ENCODE data around the gene CRY1.

- PRO-cap: no peak
- RAMPAGE, long total RNA: no peak
- RRBS: no CpG with 5 or more reads among the region's 10 CpGs
Measured at GRCh38 chr12:106767616-106768610, 6.6 kb upstream of the RIC8B start.

- PRO-cap: bidirectional peak, plus-strand start at chr12:106774350, minus-strand start at chr12:106774111
- RAMPAGE, long total RNA: no peak
- RRBS: 1% methylated on average over 5 of the region's 25 CpGs
Measured at GRCh38 chr12:106773841-106774196, 663 bp upstream of the RIC8B start.

- PRO-cap: no peak
- RAMPAGE, long total RNA: no peak
- RRBS: no CpG with 5 or more reads among the region's 24 CpGs
Measured at GRCh38 chr12:106903401-106903927, 52.2 kb upstream of the TMEM263 start.

- PRO-cap: no peak
- RAMPAGE, long total RNA: no peak
Measured at GRCh38 chr12:107036666-107037236, 49.8 kb upstream of the MTERF2 start.

DNA sequence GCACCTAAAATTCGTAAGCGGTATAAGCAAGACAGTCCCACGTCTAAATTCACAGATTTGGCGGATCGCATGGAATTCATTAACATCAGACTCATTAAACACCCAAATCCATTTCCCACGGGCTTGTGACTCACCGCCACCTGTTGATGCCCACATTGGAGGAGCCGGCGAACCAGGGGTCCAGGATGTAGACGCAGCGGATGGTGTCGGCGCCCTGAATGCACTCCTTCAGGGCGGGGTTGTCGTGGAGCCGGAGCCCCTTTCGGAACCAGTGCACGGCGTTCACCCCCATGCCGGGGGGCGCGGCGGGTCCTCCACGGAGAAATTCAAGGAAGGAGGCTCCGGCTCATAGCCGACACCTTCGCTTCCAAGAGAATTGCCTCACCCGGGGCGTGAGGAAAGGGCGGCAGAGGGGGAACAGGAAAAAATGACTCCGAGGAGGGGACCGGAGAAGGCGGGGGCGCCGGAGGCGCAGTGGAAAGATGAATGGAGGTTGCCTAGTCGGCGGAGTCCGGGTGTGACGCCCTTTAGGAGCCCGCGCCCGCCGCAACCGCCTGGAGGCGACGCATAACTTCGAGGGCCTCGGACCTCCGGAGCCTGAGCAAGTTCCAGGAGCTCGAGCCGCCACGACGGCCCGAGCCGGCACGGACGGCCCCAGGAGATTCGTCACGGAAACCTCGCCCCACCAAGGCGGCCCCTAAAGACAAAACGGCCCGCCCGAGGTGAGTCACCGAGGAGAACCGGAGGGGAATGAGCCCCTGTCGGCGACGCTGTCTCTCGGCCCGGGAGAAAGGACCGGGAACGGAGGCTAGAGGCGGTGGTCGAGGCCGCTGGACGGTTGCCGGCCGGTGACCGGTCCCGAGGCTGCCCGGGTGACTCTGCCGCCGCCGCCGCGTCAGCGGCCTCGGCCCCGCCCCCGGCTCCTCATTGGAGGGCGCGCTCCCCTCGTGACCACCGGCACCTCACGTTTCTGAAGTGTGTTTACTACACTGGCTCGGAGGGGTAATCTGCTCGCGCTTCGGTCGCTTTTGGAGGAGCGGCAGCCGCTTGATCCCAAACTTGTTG, at the start of gene CRY1:
Gene CRY1, minus strand, starts transcription at position 880 of the 1,065 bp plus-strand sequence.
- PRO-cap: bidirectional peak, plus-strand start at position 973 of the sequence, minus-strand start at position 880 of the sequence
- RAMPAGE, long total RNA: no peak
- RRBS: 1% methylated on average over 71 of the region's 104 CpGs

DNA sequence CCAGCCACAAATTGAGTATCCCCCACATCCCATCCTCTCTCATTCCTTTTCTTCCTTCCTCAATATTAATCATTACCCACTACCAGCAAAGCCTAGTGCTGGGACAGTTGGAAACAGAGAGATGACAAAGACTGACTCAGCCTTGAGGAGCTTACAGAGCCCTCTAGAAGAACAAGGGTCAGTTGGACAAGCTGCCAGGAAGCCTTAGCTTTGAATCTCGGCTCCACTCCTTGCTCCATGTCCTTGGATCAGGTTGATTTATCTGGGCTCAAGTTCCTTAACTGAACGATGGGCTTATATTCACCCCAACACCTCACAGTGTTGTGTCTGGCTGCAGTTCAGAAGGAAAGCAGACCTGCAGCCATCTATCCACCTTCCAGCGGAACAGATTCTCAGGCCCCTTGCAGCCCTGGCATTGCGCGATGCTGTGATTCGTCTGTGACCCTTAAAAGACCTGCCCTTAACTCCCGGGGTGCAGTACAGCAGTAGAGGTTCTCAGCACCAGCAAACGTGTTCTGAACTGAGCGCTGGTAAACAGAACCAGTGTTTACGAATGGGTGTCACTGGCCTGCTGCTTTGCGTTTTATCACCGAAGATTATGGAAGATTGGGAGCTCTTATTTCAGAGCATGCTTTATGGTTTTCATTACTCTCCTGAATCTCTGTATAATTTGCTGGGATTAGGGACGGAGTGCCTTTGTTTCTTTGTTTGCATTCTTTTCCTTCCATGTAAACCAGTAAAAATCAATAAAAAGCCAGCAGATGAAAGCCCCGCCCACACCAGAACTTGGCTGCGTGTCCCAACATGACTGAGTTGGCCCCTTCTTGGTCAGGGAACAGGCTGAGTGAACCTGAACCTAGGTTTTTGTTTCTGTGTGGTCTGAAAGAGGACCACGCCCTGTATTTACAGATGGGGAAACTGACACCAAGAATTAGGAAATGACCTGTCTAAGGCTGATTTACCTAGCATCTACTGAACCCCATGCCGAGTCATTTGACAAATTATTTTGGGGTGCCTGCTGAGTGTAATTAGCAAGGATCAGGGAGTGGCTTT, 61.7 kb downstream of the ABTB3 start:
- PRO-cap: no peak
- RAMPAGE, long total RNA: no peak
- RRBS: no CpG with 5 or more reads among the region's 17 CpGs

DNA sequence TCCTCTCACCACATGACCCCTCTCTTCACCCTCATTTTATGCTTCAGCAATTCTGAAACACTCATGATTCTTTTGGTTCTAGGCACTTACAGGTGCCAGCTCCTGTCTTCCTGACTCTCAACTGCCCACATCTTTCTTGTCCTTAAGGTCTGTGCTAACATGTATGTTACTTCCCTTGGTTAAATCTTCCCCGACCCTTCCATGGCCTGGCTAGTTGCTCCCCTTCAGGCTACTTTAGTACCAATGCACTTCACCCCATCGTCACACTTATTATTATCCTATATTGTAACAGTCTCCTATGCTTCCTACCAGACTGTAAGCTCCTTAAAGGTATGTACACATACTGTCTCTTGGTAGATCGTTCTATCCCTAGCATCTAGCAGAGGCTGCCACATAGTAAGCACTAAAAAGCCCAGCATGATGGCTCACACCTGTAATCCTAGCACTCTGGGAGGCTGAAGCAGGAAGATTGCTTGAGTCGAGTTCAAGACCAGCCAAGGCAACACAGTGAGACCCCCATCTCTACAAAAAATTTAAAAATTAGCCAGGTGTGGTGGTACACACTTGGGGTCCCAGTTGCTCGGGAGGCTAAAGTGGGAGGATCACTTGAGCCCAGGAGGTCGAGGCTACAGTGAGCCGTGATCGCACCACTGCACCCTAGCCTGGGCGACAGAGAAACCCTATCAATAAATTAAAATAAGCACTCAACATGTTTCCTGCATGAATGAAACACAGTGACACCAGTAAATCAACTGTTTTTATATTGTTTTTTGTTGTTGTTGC, 10.9 kb downstream of the PRDM4 start:
- PRO-cap: no peak
- RAMPAGE, long total RNA: no peak
- RRBS: no CpG with 5 or more reads among the region's 9 CpGs

DNA sequence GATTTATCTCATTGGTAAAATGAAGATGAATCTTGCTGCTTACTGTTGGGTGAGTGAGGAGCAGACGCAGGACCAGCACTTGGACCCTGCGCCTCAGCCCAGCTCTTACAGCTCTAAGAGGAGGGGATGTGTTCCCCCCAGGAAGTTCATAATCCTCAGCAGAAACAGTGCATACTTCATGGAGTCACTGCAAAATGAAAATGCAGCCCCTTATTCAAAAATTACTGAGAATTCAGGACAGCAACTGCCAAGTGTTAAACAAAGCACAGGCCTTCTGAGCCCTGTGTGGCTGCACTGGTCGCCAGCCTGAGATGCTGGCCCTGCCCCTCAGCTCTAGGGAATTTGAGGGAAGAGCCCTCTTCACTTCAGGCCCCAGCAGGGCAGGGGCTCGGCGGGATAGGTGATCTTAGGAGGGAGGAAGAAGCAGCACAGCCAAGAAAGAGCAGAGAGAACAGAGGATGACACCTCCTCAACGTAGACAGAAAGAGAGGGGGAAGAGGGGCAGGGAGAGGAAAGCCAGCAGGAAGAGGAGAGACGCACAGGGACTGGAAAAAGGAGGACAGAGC, 23.1 kb downstream of the CMKLR1 start:
- PRO-cap: no peak
- RAMPAGE, long total RNA: no peak
- RRBS: no CpG with 5 or more reads among the region's 7 CpGs

DNA sequence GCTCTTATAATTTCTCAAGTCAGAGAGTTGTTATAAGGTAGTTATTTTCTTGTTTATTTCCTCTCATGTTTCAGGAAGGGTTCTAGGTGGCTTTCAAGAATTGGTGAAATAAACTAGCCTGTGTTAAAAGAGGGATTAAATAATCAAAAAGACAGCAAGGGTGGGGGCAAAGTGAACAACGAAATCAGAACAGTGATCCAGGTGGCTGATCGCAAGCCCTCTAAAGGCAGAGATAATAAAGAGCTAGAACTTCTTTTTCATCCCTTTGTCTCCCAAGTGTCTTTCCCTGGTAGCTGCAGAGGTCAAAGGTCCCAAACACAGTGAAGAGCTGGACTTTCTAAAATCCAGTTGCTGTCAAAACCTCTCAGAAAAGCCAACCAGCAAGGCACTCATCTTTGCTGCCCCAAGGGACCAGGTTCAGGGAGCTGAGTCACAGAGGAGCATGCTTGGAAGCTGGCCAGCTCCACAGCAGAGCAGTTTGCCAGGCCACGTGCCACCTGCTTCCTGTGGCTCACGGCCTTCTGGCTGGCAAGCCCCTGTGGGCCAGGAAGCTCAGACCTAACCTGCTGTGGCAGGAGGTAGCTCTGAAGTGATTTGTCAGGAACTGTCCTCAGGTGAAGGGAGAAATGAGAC, 3.4 kb downstream of the ISCU start:
- PRO-cap: no peak
- RAMPAGE, long total RNA: no peak
- RRBS: no CpG with 5 or more reads among the region's 4 CpGs

DNA sequence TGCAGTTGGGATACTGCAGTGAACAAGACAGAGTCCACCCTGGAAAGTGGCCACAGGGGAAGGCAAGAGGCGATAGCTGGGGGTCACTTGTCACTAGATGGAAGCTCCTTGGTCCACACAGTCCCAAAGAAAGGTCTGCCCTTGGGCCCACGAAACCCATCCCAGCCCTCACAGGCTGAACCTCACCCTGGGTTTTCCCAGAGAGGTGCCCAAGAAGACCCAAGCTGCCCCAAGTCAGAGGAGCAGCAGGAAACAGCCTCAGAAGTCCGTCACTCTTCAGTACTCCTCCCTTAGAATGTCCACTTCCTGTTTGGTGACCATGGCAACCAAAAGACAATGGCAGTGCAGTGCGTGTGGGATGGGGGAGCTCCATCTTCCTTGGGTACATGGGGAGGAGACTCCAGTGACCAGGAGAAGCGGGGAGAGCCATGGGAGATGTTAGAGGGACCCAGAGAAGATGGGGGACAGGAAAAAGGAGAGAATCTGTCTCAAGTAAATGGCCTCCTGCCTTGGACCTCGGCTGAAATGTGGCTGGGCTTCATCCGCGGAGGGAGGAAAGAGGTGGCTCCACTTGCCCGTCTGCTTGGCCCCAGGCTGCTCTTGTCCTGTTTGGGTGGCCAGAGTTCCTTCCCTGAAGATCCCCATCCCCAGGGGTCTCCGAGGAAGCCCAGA, 11.2 kb downstream of the SELPLG start:
- PRO-cap: no peak
- RAMPAGE, long total RNA: no peak
- RRBS: no CpG with 5 or more reads among the region's 10 CpGs

- PRO-cap: no peak
- RAMPAGE, long total RNA: no peak
- RRBS: no CpG with 5 or more reads among the region's 1 CpG
Measured at GRCh38 chr12:108695981-108696318, 35.4 kb downstream of the CORO1C start.

GRCh38 chr12:108713395-108714149, 17.7 kb downstream of the CORO1C start:
- PRO-cap: no peak
- RAMPAGE, long total RNA: no peak
- RRBS: no CpG with 5 or more reads among the region's 7 CpGs

- PRO-cap: no peak
- RAMPAGE, long total RNA: no peak
- RRBS: no CpG with 5 or more reads among the region's 6 CpGs
Measured at GRCh38 chr12:108722824-108723862, 8.2 kb downstream of the CORO1C start.

DNA sequence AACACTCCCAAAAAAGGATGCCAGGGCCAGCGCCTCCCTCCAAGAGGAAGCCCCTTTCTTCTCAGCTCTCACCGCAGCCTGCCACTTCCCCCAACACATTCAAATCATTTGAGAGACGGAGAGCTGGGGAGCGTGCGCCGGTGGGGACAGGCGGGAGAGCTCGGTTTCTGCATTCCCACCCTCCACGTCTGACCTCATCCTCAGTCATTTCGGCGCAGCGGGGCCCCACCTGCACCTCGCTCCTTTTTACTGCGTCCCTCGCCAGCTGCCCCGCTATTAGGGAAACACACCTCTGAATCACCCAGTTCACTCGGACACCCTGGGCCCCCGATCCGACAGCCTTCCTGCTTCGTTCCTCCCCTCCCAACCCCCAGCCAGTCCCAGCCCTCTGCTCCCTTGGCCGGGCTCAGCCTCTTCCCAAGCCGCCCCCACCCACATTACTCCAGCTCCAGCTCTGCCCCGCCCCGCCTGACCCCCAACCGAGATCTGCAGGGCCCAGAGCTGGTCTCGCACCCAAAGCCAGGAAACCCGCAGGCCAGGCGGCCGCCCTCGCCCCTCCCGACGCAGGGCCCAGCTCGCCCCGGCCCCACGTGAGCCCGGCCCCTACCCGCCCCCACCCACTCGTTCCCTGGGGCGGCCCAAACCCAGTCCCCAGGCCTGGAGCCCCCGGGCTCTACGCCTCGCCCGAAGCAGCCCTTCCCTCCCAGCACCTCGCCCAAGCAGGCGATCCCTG, 819 bp downstream of the CORO1C start:
- PRO-cap: unidirectional peak, plus-strand start at position 108 of the sequence
- RAMPAGE, long total RNA: no peak
- RRBS: 3% methylated on average over 5 of the region's 45 CpGs

DNA sequence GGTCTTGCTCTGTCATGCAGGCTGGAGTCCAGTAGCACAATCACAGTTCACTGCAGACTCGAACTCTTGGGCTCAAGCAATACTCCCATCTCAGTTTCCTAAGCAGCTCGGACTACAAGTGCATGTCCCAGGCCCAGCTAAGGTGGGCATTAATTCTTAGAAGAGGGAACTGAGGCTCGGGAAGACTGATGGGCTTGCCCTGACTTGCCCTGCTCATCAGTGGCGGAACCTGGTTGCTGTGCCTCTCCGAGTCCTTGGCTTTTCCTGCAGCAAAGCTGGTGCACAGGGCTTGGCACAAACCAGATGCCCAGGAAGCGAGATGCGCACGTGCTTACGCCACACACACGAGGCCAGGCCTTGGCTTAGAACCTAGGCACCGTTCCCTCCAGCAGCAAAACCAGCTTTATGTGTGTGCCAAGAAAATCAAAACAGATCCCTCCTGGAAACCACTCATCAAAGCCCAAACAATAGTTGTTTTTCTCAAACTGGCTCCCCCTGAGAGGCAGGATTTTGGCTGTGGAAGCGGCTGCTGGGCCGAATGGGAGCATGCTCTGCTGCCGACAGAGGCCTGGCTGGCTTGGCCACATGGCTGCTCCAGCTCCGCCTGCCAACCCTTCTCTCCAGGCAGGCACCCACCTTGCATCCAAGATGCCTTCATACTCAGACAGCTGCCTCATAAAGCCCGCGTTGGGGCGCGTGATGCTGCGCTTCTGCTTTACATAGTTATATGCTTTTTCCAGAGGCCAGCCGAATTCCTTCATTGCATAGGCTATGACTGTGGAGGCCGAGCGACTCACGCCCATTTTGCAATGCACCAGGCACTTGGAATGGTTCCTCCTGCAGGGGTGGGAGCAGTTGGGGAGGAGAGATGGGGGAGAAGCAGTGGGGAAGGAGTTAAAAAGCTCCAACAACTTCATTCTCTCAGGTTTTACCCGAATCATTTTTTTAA, 58.7 kb downstream of the SSH1 start:
- PRO-cap: no peak
- RAMPAGE, long total RNA: no peak
- RRBS: no CpG with 5 or more reads among the region's 25 CpGs

DNA sequence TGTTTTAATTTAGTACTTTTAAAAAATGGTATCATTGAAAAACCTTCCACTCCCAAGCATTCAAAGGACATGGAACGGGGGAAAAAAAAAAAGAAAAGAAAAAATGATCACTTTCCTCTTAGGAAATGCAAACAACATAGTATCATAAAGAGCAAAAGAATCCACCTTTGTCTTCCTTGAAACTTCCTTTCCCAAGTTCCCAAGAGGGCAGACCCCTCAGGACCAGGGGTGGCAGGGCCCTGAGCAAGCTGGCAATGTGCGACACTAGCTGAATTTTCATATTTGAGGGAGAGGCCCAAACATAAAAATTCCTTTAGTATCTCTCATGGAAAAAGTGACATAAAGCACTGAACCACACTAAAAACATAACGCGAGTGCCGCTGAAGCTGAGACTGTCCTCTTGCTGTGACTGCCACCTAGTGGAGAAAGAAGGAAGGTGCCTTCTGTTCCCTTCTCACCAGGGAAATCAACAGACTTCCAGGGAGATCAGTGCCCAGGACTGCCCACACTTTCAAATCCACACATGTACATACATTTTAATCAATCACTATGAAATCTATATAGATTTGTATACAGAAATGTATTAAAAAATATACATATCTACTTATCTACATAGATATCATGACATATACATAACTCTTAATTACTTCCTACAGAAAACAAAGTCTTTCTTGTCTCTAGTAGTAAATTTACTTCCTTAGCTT, 53.9 kb downstream of the SSH1 start:
- PRO-cap: no peak
- RAMPAGE, long total RNA: no peak
- RRBS: no CpG with 5 or more reads among the region's 5 CpGs

GRCh38 chr12:108804316-108805203, 52.8 kb downstream of the SSH1 start:
- PRO-cap: no peak
- RAMPAGE, long total RNA: no peak
- RRBS: no CpG with 5 or more reads among the region's 15 CpGs

GRCh38 chr12:108821798-108822335, 35.5 kb downstream of the SSH1 start:
- PRO-cap: no peak
- RAMPAGE, long total RNA: no peak
- RRBS: no CpG with 5 or more reads among the region's 6 CpGs

DNA sequence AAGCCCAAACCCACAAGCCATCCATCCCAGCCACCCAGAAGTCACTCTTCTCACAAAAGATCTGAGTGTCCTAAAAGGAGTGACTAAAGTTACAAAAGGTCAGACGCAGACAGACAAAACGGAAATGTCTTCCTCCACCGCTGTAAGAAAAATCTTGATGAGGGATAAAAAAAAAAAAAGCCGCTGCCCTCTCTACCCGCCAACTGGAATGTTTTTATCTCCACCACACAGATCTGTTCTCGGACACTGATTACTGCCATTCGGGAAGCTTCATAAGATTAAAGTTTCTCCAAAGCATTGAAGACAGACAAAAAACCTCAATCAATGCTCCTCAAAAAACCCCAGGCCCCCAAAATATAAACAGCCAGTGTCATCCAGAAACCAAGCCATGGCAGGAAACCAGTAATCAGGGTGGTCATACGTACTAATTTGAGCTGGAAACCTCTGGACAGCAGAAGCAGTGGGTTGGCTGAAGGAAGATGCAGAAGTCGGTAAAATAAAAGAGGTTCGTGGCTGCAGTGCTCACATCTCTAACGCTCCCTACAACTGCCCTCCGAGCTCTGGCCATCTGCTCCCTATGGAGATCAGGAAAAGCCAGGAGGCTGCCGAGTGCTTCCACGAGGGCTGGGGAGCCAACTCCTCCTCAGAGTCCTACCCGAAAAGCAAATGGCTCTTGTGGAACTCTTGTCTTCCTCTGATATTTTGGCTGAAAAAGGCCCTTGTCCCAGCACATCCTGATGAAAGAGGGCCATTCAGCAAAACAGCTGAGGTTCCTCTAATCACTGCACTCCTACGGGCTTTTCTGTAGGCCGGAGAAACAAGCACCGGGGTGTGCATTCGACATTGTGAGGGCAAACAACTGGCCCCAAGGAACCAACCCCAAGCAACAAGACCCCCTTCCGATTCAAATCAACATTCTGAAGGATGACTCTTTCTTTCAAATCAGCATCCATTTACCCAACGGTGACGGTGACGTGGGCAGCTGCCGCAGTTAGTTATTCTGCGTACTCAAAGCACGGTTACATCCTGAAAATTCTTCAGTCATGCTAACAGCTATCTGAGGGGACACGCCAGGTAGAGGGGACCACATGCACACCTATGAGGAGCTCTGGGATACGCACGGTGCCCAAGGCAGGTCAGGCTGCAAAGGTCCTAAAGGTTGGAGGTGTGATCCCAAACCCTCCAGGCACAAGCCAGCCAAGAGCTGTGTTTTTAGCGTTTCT, 30.1 kb downstream of the SSH1 start:
- PRO-cap: no peak
- RAMPAGE, long total RNA: no peak
- RRBS: no CpG with 5 or more reads among the region's 30 CpGs

DNA sequence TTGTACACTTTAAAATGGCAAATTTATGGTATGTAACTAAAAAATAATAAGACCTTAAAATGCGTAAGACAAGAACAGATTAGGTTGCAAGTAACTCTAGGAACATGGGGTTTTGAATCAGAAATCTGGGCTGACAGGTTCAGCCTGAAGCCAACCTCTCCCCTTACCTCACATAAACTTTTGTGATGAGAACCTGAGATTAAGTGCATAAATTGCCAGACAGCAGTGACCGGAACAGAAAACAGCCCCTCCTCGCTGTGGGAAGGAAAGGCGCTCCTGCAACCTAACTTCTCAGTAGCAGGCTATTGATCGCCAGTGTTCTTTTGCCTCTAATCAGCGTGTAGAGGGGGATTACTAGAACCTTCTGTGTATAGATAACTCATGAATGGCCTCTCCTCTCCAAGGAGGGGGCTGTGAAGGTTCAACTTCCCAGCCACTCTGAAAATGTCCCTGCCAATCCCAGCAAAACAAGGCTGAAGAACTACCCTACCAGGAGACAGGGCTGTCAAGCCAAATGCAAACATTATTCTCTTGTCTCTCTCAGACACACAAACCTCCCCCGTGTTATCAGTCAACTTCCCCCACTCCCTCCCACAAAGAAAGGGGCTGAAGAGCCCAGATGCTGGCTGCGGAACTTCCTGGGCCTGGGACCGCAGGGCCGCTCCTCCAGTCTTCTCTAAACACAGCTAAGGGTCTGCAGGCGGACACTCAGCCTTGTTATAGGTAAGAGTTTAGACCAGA, 1.7 kb downstream of the SSH1 start:
- PRO-cap: no peak
- RAMPAGE, long total RNA: no peak
- RRBS: no CpG with 5 or more reads among the region's 11 CpGs